Paraaortic lymph node (tissue), 1 donor: ENCODE measurements around a stretch of chr16.

- PRO-cap: no peak
These were observed 16.3 kb downstream of the CMIP start for GRCh38 chr16:81460796-81461515.

GRCh38 chr16:81485802-81486481 is 41.3 kb downstream of the CMIP start:
- PRO-cap: no peak

- PRO-cap: no peak
These were observed 50.6 kb downstream of the CMIP start for GRCh38 chr16:81495135-81495626.

DNA sequence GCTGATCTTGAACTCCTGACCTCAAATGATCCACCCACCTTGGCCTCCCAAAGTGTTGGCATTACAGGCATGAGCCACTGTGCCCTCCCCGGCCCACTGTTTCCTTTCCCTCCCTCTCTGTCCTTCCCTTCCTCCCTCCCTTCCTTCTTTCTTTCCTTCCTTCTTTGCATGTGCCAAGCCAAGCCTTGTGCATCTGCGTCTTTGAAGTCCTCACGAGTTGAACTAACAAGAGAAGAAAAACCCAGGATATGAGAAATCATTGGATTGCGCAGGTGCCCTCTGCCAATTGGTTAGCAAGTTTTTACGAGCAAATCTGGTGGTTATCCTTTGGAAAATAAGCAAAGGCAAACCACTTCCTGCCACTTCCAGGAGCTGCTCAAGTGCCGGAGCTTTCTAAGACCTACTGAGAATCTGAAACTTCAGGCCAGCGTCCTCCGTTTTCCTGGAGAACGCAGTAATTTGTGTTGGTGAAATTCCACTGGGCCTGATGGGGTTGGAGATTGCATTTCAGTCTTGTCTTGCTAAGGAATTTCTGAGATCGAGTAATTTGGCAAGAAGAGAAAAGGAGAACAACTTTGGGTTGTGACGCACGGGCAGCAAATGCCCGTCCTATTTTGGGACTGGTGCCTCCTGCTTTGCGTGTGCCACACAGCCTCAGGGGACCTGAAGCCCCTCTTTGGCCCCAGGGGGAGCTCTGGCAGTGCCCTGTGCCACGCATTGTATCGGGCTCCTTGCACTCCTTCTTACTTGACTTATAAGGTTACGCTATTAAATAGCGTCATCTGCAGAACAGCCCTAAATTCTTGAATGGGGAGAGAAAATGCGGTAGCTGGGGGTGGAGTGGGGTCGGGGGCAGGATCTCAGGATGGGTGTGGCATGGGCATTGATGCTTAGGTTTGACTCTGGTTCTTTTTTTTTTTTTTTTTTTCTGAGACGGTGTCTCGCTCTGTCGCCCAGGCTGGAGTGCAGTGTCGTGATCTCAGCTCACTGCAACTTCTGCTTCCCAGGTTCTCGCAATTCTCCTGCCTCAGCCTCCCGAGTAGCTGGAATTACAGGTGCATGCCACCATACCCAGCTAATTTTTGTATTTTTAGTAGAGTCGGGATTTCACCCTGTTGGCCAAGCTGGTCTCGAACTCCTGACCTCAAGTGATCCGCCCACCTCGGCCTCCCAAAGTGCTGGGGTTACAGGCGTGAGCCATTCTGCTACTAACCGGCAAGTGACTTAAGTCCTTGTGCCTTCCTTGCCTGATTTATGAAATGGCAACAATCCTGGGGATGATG is 56.5 kb downstream of the CMIP start:
- PRO-cap: no peak

DNA sequence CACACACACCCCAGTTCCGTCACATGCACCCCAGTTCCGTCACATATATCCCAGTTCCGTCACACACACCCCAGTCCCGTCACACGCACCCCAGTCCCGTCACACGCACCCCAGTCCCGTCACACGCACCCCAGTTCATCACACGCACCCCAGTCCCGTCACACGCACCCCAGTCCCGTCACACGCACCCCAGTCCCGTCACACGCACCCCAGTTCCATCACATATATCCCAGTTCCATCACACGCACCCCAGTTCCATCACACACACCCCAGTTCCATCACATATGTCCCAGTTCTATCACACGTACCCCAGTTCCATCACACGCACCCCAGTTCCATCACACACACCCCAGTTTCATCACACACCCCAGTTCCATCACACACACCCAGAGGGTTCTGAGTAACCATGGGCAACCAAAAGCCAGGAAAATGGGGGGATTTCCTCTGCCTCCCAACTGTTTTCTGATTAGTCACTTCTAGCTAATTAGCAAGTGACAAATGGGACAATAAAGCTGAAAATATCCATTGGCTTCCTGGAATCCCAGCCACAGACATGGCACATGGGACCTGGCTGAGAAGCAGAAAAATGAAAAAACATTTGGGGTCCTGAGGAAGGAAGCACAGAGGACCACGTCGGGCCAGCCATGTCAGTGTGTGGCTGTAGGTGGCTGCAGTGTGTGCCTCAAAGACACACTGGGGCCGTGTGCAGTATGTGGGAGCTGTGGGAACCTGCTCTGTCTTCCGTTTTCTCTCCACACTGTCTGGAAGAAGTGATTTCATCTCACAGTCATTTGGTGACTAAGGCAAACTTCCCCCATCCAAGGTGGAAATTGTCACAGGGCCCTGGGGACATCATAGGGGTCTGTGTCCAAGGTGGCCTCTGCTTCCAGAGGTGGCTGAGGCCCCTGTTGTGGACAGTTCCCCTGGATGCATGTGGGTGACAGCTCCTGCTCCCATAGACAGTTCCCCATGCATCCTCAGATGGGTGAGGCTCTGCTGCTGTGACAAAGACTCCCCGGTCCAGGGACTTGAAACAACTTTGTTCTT is 106.6 kb downstream of the CMIP start:
- PRO-cap: unidirectional peak, minus-strand start at position 759 of the sequence

GRCh38 chr16:81581037-81581398 is 136.4 kb downstream of the CMIP start:
- PRO-cap: unidirectional peak, plus-strand start at chr16:81581344

DNA sequence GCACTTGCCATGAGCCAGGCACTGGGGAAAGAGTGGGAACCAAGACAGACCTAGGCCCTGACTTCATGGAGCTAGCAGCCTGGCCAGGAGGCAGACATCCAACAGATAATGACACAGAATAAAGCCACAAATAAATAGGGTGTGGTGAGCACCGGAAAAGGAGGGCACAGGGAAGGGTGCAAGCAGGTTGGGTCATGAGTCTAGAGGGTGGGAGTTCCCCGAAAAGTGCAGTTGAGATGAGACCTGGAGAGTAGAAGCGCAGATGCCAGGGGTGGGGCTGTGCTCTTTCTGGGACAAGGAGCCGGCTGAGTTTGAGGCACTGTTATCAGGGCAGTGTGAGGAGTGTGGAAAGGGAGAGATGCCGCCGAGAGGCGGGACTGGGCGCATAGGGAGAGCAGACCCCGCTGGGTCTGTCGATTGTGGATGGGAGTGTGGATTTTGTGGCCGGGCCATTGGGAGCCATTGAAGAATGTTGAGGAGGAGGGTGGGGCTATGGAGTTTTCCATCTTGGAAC is 162.1 kb downstream of the CMIP start:
- PRO-cap: no peak

DNA sequence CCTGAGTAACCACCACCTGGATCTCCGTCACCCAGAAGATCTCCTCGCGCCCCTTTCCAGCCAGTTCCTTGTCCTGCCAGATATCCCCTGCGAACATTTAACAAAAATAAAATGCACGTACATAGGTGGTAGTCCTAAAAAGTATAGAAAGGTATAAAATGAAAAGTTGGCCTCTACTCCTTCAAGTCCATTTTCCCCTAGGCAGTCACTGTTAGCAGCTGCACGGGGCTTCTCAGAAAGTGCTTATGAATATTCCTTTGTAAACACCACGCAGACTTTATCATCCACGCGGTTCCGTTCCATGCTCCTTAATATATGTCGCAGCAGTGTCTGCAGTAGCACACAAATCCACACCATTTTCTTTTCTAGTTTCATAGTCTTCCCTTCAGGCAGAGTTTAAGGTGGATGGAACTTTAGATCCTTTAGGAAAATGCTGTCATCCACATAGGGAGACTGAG is 146.9 kb upstream of the PLCG2 start:
- PRO-cap: no peak

DNA sequence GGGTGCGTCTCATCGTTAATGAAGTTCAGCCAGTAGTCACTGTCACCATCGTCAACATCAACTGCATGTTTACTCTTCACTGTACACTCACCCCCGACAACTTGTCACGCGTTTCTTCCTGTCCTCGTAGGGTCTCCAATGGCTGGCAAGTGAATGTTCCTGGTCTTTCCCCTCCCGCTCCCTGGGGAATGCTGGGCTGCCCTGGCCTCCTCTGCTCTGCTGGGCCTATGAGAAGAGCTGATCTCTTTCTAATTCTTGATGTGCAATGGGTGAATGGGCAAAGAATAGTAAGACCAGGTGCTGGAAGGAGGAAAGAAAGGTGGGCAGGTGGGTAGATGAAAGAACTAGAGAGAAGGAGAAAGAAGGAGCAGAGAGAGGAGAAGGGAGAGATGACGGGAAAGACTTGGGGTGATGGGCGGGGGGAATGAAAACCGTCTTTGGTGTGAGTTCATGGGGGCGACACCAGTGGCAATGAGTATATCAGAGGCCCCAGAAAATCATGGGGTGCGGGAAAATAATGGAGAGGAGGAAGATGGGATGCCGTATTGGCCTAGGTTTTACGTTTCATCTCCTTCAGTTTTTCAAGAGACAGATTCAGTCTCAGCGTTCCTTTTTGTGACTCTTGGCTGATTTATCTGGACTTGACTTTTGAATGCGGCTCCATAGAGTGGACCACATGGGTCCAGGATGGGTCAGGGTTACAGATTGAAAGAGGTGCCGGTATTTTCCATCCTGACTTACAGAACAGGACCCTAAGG is 128.8 kb upstream of the PLCG2 start:
- PRO-cap: no peak

GRCh38 chr16:81652160-81653333 is 126.5 kb upstream of the PLCG2 start:
- PRO-cap: unidirectional peak, minus-strand start at chr16:81653009

- PRO-cap: no peak
These were observed 115.0 kb upstream of the PLCG2 start for GRCh38 chr16:81663994-81664619.

DNA sequence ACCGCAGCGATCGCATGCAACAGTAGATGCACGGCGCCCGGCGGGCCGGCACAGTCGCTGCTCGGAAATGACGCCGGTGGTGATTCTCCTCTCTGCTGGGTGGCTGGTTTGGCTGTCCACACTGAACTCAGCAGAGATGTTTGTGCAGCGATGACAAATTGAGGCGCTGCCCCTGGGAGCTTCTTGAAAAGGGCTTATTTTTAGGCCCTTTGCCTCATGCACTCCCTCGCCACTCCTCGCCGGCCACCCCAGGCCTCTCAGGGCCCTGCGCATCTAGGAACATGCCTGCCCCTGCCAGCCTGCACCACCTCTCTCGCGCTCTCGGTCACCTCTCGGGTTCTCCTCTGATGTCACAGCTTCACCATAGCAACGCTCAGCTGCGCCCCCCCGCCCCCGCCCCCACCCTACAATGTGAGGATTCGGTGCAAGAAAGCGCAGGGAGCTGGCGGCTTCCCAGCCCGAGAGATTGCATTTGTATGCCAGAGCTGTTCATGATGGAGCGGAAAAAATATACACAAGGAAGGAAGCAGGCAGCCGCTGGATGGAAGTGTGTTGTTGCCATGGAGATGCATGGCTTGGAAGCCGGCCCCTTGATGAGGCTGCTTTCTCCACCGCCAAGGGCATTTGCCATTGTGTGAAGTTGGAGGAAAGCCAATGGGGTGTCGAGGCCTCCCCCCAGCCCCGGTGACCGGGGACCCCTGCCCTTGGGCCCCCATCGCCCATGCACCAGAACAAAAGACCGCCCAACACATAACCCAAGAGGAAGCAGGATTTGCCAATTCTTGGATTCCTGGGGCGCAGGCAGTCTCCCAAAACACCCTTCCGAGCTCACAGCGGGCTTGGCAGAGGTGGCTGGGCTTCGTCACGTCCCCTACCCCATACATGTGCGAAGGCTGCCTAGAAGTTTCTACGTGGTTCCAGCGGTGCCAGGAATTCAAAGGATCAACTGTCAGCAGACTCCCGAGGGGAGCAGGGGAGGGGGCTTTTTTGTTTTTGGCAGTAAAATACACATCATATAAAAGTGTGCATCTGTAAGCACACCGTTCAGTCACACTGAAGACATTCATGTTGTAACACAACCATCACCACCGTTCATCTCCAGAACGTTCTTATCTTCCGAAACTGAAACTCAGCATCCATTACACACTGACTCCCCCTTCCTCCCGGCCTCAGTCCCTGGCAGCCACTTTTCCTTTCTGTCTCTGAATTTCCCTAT is 81.1 kb upstream of the PLCG2 start:
- PRO-cap: no peak

GRCh38 chr16:81718675-81718982 is 60.5 kb upstream of the PLCG2 start:
- PRO-cap: no peak

- PRO-cap: no peak
These were observed 7.4 kb downstream of the CDH13 start for GRCh38 chr16:82633901-82634931.

DNA sequence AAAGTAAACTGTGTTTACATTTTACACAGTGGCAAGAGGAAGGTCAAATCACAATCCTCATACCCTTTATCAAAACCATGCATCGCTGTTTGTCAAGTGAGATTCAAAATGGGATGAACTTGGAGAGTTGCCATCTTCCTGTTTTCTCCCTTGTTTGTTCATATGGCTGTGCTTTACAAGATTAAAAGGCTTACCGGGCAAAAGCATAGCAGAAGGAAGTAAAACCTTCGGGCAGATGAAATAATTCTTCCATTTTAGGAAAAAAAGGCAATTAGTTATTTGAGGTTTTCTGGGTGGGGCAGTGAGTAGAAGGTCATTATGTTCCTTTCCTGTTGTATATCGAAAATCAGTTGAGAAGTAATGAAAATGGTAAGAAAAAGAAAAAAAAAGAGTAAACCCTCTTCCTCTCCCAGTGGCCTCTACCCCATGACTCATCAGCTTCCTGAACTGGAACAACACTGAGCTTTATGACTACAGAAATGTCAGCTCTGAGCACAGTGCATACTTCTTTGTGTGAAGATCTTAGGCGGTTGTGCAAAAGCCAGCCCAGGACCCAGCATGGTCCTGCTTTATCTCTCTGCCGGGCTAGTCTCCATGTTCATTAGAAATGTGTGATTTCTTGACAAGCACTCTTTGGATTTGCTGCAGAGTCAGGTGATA is 369.2 kb downstream of the CDH13 start:
- PRO-cap: no peak

- PRO-cap: unidirectional peak, minus-strand start at chr16:83088465
These were observed 461.5 kb downstream of the CDH13 start for GRCh38 chr16:83088361-83088641.

- PRO-cap: no peak
These were observed 560.0 kb upstream of the HSBP1 start for GRCh38 chr16:83247754-83248224.

DNA sequence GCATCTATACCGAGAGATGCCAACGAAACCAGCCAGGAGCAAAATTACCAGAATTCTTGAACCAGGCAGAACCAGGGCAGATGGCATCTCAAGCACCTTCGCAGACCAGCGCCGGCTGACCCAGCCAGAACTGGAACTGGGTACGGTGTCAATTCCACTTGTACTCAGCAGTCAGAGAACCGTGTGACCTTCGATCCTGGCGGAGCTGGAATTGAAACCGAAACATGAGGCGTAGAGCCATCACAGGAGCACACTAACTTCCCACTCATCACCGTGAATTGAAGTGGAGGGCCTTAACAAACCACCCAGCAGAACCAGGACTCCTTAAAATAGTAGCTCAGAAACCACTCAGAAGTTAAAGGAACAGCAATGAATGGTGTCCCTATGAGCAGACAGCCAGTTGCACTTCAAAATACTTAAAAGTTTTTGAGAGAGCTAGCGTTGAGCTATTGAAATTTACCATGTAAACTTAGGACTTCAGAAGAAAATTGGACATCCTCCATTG is 207.7 kb upstream of the HSBP1 start:
- PRO-cap: no peak

DNA sequence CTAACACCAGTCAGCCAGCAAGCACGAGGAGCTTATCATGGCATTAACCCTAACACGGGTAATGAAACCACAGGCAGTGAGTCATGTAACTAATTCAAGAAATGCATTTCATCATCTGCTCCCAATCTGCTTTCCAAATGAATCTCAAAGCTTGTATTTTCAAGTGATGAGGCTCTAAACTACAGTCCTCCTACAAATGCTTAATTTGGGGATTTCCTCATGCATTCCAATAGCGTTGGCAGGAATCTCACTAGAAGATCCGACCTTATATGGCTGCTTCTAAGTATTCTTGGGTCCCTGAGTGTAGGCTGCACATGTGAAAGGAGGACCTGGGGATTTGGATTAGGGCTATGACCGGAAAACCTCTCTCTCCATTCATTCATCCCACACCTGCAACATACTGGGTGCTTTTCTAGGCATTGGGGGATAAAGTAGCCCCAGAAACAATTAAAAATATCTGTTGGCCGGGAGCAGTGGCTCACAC is 118.3 kb upstream of the HSBP1 start:
- PRO-cap: no peak

DNA sequence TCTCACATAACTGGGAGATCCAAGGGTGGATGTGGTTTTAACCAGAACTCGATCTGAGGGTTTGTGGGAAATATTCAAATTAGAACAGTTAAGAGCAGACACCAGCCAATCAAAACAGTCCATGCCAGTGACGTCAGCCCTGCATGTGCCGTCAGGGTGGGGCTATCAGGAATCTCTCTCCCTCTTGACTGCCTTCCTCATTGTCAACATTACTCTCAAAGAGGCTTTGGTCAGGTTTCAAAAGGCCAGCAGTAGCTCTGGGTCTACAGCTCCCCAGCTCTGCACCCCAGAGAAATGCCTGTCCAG is 94.2 kb upstream of the HSBP1 start:
- PRO-cap: no peak